M059J (cell line): Measurements from ENCODE around the genes NECTIN4, USP21, PPOX, FCRLA, ATF6 and NUF2.

DNA sequence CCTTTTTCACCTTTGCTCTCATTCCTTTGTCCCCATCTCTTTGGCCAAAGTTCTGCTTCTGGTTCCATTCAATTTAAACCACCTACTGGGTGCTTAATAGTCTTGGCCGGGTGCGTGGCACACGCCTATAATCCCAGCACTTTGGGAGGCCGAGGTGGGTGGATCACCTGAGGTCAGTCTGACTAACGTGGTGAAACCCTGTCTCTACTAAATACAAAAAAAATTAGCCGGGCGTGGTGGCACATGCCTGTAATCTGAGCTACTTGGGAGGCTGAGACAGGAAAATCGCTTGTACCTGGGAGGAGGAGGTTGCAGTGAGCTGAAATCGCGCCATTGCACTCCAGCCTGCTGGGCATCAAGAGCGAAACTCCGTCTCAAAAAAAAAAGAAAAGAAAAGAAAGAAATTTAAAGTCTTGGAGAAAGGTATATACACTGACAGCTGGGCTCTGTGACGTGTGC is 1.5 kb upstream of the F11R start:
- RAMPAGE, long total RNA: no peak

GRCh38 chr1:161088965-161090141 is at the start of gene NECTIN4:
Gene NECTIN4, minus strand, starts transcription at chr1:161089558.
- RAMPAGE, long total RNA: no peak

GRCh38 chr1:161098859-161099465 is 801 bp downstream of the KLHDC9 start:
- RAMPAGE, long total RNA: no peak

DNA sequence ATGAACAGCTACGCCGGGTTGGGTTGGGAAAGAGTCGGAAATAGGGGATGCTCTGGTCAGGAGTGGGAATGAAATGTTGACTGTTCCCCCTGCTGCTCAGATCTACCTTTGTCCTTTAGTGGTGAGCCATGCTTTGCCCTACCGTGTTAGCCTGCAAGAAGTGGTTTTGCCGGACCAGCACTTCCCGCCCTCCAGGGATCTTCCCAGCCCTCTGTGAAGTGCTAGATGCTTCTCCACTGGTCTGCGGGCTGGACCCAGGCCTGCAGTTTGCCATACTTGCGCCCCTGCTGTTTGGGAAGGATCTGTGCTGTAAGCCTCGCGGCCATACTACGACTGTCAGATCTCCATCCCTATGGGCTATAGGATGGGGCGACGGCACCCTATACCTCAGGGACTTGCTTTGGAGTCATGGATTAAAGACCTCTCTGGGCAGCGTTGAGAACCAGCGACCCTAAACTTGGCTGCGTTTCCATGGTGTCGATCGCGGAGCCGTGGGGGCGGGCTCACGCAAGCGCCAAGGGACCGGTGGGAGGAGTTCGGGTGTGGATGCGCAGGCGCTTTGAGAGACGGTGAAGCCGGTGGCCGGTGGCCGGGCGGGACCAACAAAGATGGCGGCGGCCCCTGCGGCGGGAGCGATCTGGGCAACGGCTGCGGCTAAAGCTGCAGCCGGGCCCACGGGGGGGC is at the start of gene USP21:
USP21 (plus strand) TSS at position 585 of the 684 bp plus-strand sequence.
- RAMPAGE, long total RNA: no peak

DNA sequence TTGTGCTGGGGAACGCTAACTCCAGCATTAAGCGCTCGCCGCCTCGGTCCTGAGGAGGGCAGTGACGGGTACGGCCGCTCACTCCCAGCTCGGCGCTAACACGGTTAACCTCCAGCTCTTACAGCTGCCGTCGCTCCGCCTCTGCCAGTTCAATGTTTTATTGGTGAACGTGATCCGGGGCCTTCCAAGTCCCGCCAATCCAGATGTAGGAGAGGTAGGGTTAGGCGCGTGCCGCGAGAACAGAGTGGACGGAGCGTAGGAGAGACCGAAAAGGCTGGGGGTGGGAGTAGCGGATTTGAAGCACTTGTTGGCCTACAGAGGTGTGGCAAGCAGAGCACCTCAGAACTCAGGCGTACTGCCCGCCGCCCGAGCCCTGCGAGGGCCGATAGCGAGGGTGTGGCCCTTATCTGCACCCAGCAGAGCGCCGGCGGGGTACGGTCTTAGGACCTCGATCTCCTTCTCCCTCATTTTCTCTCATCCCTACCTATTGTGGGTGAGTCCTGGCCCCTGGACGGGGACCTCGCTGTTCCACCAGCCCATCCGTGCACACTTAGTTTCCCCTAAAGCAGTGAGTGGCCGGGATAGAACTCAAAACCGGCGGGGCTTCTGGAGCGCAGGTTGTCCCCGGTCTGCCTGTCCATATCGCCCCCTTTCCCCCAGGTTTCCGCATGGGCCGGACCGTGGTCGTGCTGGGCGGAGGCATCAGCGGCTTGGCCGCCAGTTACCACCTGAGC is at the start of gene PPOX:
PPOX (plus strand) TSS at position 247 of the 734 bp plus-strand sequence.
- RAMPAGE, long total RNA: no peak

DNA sequence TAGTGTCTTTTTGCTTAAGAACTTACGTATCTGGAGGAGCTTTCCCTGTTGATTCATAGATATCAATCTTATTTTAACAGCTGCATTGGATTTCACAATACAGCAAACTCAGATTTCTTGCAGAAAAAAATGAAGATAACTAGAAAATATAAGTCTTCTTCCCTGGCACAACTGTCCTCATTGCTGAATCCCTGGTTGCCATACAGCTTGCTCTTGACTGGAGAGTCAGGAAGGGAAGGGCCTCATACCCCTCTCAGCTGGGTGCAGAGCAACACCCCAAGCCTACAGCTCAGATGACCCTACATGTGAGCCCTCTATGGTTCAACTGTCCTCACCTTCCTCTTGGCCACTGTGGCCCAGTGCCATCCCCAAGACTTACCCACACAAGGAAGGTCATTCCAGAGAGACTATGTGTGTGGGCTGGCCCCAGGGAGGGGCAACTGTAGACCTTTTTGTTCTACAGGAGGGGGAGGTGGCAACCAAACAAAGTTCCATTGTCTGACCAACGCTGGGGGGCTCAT is 1.7 kb downstream of the MPZ start:
- RAMPAGE, long total RNA: no peak

- RAMPAGE, long total RNA: no peak
These were observed 14.9 kb upstream of the CFAP126 start for GRCh38 chr1:161382360-161383107.

- RAMPAGE, long total RNA: no peak
These were observed 60.4 kb upstream of the CFAP126 start for GRCh38 chr1:161427968-161428515.

GRCh38 chr1:161506224-161507155 is 1.2 kb downstream of the FCGR2A start:
- RAMPAGE, long total RNA: no peak

DNA sequence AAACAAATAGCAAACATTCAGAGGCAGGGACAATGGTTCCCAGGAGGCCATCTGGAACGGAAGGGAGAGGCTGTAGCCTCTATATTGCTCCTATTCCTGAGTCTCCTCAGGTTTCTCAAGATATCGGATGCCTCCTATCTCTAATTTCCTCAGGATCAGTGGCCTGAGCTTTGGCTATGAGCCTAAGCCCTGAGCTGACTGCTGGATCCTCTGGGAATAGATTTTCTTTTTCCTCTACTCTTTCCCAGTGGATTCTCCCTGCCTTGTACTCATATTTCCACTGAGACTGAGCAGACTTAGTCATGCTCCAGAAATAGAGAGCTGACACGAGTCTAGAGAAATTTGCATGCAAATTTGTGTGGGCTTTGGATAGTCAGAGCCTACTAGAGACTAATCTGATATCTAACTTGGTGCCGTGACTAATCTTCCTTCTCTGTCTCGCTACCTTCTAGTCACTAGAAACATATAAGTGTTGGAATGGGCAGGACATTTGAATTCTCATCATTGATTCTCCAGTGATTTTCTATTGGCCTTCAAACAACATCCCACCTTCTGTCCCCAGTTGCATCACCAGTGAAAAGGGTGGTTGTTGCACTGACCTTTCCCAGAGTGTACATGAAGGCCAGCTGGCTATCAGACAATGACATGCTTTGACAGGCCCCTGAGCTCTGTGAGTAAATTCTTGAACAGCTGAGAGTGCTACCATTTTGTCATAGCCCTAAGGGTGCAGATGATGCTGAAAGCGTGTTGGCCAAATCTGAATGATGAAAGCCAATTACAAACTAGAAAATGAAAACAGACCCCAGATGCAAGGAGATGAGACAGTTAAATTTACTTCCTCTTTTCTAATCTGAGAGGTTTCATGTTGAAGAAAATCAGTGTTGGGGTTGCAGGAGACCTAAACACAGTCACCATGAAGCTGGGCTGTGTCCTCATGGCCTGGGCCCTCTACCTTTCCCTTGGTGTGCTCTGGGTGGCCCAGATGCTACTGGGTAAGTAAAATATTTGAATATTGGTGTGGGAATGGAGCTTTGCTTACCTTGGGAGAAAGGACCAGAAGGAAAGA is at the start of gene FCRLA:
FCRLA (plus strand) TSS at position 878 of the 1,066 bp plus-strand sequence.
- RAMPAGE, long total RNA: no peak

DNA sequence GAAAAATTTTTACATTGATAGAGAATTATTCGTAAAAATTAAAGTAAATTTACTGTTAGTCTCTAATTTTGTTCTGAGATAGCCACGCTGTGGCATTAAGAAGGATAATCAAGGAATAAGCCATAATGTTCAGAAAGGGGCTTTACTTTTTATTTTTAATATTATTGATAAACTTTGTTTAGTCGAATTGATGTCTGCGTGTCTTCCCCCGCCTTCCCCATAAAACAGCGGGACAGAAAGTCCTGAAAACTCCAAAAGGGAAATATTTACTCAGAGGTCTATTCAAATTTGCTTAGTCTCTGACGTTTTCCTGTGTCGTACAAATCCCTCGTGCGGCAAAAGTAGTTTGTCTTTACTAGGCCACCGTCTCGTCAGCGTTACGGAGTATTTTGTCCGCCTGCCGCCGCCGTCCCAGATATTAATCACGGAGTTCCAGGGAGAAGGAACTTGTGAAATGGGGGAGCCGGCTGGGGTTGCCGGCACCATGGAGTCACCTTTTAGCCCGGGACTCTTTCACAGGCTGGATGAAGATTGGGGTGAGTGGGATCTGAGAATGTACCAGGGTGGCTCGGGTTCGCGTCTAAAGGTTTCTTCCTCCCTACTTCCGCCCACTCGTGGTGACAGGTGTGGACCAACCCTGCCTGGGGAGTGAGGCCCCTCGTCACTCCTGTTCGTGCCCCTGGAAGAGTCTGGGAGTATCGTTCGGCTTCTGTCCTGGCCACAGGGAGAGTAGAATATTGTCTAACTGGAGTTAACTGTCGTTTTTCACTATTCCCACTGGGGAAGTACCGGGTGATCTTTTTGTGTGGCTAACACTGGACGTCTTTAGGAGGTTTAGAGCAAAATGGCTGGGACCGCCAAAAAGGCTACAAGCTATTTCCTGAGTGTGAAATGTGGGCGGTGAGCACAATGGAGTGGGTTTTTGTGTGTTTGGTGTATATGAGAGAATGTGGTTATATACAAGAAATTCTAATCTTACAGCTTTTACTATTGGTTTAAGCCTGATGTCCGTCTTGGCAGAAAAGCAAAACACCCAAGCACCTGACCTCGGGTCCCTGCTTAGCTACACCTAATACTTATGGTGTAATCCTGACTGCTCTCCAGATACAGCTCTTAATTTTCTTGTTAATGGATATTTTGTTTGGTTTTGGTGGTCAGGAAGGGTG is at the start of gene ATF6:
ATF6 (plus strand) TSS at position 414 of the 1,166 bp plus-strand sequence.
- RAMPAGE, long total RNA: no peak

DNA sequence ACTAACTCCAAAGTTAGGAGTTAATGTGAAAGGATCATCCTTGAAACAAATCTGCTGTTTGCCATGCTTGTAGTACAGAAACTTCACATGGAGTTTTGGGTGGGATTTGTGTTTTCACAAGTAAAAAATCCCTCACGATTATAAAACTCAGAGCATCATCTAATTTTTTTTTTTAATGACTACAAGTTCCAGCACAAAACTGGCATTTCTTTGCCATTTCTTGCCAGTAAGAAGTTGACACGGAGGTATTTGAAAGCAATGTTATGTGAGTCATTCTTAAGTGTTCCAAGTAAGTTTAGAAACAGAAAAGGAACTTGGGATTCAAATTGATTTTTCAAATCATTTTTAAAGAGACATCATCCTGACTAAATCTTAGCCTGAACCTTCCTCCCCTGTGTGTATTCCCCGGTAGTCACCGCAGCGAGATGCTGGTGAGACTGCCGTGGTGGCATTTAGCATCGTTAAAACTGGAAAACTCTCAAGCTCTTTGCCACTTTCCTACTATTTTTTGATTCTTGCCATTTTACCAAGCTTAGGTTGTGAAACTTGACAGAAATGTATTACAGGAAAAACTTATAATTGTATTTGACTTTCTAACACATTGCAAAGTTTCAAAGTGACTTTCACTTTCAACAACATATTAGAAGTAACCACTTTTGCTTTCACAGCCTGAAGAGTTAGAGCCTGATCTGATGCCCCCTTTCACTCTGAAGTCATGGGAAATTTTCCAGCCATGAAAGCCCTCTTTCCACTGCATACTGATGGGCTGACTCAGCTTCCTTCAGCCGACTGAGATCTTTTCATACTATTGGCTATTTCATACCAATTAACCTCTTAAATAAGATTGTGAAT is 61.5 kb downstream of the OLFML2B start:
- RAMPAGE, long total RNA: no peak

- RAMPAGE, long total RNA: no peak
These were observed 15.7 kb downstream of the SPATA46 start for GRCh38 chr1:162360786-162361438.

DNA sequence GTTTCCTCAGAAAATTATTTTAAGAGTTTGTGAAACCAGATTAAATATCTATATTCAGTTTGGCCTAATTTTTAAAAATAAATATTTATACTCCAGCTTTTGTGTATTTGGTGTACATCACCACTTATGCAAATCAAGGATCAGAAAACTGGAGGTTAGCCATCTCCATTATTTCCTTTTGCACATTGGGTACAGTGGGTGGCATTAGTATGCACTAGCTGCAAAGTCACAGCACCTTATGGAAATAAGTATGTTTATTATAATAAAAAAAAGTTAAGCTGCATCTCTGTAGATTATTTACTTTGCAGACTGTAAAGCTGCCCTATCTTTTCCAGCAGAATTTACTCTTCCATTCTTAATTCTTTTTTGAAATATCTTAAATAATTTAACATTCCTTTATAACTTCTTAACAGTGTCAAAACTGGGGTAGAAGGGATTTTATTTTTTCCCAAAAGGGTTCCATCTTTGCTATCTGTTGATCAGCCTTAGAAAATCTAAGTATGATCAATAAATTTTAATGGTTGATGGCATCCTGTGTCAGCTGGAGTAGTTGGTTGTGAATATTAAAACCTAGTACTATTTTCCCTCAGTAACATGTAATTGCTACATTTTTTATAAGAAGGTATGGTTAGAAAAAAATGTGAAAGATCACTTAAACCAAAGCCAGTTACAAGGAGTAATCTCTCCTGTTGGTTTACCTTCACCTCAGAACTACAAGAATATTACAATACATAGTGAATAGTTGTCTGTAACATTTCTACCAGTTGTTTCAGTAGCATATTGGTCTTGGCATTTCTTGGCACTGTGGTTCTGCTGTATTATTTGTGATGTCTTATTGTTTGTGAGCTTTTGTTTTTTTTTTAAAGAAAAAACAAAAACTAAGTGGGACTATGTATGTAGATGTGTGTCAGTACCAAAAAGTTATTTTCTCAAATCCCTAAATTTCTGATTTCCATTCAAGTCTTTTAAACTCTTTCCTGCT is 31.1 kb downstream of the UHMK1 start:
- RAMPAGE, long total RNA: no peak

- RAMPAGE, long total RNA: no peak
These were observed 58.7 kb downstream of the DDR2 start for GRCh38 chr1:162690583-162691800.

DNA sequence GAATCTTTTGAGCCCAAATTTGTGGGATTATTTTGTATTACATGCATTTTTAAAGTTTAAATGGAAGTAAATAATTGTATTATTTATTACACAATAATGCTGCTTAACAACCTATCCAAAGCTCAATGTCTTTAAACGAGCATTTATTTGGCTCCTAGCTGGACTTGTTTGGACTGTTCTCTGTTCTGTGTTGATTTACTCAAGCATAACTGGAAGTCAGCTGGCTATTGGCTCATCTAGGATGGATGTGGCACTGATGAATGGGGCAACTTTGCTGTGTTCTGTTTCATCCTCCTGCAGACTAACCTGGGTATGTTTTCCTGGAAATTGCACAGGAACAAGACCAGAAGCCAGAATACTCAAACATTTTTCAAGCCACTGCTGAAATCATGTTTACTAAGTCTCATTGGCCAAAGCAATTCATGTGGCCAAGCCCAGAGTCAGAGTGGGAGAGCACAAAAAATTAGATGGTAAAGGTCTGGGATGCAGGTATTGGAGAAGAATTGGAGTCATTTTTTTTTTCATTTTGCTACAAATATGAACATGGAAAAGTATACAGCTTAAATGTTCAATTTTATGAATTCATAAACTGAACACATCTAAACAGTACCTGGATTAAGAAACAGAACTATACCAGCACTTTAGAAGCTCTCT is 70.7 kb upstream of the HSD17B7 start:
- RAMPAGE, long total RNA: no peak

DNA sequence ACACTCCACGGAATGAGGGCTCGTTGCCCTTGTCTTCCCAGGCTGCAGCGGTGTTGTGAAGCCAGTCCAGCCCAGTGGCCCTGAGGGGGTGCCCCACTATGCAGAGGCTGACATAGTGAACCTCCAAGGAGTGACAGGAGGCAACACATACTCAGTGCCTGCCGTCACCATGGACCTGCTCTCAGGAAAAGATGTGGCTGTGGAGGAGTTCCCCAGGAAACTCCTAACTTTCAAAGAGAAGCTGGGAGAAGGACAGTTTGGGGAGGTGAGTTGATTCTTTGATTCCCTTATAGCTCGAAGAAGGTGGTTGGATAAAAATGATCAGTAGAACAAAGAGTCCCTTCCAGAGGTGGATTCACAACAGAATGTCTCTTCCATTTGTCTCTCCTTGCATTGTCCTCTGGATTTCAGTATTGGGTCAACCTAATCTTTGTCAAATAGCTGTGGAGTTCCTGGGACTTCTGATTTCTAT is 18.5 kb upstream of the HSD17B7 start:
- RAMPAGE, long total RNA: no peak

GRCh38 chr1:163289912-163290852 is 31.6 kb upstream of the NUF2 start:
- RAMPAGE, long total RNA: no peak

- RAMPAGE, long total RNA: no peak
These were observed 6.3 kb upstream of the NUF2 start for GRCh38 chr1:163315564-163315833.

- RAMPAGE, long total RNA: start-site peak on the plus strand at chr1:163321957-163322050, 121 and 25 reads in 2 replicates
These were observed at the start of gene NUF2 for GRCh38 chr1:163321293-163322440. Gene NUF2, plus strand, starts transcription at chr1:163321954.